A172 (cell line): ENCODE data around the genes ABTB1, ACAD9 and CFAP92.

DNA sequence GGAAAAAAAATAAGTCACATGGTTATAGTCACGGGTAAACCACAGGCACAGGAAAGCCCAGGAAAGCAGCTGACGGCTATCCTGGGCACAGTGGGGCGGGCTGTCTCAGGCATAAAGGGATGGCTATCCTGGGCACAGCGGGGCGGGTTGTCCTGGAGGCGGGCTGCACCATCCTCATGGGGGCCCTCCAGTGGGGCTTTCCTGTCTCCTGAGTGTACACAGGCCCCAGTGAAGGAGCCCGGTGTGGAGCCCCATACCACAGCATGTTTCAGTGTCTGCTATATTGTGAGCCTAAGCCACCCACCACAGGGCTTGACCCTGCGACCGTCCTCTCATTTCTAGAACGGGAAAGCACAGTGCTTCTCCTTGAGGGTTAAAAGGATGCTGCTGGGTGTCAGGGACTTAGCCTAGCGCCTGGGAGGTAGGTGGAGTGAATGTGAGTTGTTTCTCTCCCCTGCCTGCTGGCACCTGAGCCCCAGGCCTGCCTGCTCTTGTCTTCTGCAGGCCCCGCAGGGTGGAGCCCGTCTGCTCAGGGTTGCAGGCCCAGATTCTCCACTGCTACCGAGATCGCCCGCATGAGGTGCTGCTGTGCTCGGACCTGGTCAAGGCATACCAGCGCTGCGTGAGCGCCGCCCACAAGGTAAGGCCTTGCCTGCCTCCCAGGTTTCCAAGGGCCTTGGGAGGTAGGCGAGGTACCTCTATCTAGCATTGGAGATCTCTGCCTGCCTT is 25.8 kb upstream of the PLXNA1 start:
- RAMPAGE, long total RNA: no peak

DNA sequence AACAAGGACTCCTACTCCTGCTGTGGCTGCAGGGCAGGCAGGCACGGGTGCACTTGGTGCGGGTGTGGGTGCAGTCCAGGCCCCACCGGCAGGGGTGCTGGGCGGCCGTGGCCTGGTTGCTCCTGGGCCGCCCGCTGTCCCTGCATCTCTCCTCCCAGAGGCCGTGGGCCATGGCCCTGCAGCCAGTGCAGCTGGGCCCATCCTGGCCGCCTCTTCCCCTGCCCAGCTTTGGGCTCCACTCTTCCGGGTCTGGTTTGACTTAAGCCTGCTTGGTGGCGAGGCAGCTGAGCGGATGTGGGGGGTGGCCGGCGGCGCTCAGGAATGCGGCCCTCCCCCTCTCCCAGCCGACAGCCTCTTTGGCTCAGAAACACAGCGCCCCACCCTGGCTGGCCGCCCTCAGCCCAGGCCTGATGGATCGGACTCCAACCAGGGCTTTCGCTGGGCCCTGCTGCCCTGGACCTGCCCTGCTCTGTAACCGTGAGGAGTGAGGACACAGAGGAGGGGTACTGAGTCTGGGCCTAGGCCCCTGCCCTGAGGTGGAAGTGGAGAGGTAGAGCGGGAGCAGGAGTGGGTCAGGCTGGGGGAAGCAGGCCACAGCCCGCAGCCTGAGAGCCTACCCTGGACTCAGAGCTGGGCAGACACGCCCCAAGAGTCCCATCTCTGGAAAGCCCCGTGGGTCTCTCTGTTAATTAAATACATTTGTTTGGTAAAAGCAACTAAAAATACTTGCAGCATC is 19.3 kb downstream of the PLXNA1 start:
- RAMPAGE, long total RNA: no peak

DNA sequence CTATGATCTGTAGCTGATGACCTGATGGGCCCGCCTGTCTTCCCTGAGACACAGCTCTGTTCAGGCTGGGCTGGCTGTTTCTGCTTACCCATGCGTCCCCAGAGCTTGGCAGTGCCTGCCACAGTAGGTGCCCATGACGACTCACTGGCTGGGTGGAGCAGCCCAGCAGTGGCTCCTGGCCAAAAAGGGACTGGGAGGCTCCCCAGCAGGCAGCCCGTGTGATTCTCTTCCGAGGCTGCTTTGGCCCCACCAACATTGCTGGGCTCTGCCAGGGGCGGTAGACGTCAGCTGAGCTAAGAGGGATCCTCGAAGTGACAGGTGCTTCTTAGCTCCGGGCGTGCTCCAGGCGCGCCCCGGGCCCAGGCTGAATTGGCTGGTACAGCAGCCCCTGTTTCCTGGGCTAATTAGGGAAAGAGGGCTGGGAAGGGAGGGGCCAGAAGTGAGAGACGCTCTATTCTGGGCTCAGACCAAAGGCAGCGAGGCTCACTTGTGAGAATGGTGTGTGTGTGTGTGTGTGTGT is 54.3 kb upstream of the PRR23E start:
- RAMPAGE, long total RNA: no peak

- RAMPAGE, long total RNA: no peak
Measured at GRCh38 chr3:127579461-127580641, 10.7 kb downstream of the TPRA1 start.

- RAMPAGE, long total RNA: no peak
Measured at GRCh38 chr3:127599228-127599797, 1.1 kb downstream of the MCM2 start.

DNA sequence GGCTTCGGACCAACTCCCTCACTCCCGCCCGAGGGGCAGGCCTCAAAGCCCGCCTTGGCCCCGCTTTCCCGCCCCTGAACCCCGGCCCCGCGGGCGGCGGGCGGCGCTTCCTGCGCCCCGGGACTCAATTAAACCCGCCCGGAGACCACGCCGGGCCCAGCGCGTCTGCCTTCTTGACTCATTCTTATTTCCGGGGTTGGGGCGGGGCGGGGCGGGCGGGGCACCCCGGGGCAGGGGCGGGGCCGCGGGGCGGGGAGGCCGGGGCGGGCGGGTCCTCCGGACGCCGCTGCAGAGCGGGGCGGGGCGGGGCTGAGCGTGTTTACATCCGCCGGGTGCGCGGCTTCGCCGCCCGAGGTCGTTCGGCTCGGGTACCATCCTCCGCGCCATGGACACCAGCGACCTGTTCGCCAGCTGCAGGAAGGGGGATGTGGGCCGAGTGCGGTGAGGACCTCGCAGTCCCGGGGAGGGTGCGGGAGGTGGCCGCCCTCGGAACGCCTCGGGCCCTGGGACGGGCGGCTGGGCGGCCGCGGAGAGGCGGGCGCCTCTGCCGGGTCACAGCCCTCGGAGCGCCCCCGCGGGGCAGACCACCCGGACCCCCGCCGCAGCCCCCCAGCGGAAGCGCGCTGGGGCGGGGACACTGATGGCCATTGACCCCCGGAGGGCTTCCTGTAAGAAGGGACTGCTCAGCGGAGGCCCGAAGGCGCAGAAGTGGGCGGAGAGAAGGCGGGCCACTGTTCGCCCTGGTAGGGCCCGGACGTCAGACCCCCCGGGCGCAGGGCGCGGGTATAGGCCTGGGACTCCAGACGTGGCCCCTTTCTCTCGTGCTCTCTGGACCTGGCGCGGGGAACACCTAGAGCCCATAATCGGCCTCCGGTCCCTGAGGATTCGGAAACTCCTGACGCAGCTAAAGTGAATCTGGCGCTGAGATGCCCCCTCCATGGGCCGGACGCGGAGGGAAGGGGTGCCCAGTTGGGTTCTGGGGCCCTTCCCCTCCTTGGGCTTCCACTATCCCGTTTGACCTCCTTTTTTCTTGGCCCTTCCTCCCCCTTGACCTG is at the start of gene ABTB1:
ABTB1 (plus strand) TSS at position 312 of the 1,055 bp plus-strand sequence.
- RAMPAGE, long total RNA: no peak

DNA sequence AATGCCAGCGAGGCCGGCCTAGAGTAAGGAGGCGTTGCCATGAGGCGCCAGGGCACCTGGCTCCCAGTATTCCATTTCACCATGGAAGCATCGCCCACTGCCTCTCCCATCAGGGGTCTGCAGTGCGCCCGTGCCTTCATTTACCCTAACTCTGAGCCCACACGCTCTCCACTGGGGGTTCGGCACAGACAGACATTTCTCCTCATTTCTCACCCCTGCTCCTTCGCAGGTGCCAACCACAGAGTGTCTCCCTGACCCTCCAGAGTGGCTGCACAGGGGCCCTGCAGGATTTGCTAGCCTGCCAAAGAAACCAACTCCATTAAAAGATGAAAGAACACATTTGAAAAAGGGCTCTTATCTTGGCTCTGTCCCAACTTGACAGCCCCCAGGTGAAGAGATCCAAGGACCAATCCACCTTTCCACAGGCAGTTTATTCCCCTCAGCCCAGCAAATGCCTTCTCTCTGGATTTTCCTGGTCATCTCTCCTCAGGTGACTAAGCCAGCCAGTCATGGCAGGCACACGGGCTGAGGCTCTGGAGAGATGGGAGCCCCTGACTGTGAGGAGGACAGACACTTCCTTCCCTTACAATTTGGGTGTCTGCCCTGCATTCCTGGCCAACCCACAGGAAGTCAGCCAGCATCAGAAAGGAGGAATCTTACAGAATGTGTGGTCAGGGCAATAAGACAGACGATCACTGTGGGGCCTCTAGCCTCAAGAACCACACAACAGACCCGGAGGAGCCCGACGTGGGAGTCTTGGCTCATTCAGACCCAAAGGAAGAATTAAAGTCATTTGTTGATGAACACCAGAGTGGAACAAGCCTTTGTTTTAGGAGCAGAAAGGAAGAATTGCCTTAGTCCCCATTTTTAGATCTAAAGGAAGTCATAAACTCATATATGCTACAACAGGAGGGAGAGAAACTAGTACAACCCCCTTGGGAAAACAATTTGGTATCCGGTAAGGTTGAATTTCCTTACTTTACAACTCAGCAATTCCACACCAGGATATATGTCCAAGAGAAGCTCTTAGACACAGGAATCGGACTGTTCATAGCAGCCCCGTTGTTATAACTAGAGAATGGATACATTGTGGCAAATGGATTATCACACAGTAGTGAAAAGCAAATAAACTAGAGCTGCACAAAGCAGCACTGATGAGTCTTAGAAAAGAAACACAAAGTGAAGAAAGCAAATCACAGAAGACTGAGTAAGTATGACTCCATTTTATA is 62.0 kb downstream of the ABTB1 start:
- RAMPAGE, long total RNA: no peak

- RAMPAGE, long total RNA: no peak
Measured at GRCh38 chr3:127743417-127744218, 70.9 kb downstream of the ABTB1 start.

DNA sequence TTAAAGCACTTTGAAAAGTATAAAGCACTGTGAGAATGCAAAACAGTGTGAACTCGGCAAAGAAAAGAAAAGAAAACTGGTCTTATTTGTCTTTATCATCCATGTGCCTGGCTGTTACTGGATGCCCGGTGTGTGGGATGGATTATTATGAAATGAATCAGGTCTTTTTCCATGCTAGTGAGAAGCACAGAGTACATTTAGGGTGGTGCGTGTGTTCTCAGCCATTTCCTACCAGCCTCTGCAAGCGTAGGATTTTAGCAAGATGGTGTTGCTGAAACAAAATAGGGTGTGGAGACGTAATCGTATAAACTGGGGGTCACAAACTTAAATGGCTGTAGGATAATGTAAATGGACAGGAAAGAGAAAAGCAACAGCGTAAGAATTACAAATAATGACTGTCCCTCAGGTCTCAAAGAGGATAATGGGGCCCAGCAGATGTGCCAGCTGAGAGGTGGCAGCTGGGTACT is 1.1 kb downstream of the KBTBD12 start:
- RAMPAGE, long total RNA: no peak

GRCh38 chr3:128035959-128036487 is 16.2 kb upstream of the SEC61A1 start:
- RAMPAGE, long total RNA: no peak

GRCh38 chr3:128071994-128072946 is 20.0 kb downstream of the SEC61A1 start:
- RAMPAGE, long total RNA: no peak

DNA sequence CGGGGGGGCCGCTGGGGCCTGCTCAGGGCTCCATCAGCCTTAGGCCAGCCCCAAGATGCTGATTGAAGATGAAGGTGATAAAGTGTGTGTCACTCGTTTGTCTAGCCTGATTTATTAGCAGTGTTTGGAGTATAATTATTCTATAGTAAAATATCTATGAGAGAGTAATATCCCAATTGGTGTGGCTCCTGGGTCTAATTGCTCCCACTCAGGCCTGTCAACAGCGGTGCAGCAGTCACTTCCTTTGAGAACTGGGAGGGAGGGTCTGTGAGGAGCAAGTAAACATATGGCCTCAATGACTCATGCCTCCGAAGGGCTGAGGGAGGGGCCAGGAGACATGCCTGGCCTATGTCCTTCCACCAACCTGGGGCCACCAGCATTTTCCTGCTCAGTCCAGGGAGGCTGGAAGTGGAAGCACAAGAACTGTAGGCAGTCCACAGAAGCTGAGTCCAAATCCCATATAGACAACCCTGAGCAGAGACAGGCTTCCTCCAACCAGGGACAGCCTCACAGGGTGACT is 123.2 kb downstream of the DNAJB8 start:
- RAMPAGE, long total RNA: no peak

DNA sequence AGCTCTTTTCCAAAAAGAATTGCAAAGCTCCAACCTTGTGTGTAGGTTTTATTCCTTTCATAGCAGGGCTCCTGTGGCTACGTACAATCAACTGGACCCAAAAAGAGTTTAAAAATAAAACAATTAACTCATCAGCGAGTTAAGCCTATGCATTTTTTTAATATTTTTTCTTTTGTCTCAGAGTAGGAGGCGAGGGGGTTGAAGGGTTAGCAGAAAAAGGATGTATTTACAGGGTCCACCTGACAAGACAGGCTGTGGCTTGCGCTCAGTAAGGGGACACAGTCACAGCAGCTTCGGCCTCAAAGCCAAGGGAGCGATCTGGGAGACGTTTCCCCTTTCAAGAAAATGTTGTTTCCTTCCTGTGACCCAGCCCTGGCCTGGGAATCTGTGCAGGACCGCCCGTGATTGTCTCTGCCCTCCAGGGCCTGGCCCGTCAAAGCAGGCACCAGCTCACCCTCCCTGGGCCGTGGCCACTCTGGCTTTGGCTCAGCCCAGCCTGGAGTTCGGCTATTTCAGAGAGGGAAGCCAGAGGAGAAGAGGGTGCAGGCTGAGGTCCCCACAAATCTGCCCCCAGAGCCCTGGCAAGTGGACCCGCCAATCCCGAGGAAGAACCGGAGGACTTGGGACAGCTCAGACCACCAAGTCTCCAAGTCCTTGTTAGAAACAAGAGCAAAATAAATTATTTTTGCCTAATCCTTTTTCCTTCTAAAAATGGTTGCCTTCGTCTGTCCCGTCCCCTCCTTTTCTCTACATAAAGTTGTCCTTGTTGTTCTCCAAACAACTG is 12.8 kb downstream of the GATA2 start:
- RAMPAGE, long total RNA: no peak

- RAMPAGE, long total RNA: no peak
Measured at GRCh38 chr3:128491019-128491333, 2.0 kb downstream of the GATA2 start.

GRCh38 chr3:128573465-128573811 is 77.2 kb downstream of the RPN1 start:
- RAMPAGE, long total RNA: no peak

DNA sequence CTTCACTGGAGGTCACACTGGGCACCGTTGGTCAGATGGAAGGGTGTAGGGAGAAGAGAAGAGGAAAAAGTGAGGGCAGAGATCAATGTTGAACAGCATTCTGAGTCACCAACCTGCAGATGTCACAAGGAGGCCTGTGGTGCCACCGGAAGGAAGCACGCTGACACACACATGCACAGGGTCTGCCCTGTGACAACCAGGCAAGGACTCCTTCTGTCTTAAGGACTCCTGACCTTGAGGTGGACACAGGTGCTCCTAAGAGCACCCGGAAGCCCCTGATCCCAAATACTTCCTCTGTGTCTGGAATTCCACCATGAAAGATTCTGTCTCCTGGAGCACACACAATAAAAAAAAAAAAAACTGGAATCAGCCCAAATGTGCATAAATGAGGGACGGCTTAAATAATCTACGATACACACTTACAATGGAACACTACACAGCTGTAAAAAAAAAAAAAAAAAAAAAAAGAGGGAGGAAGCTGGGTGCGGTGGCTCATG is 58.5 kb downstream of the RPN1 start:
- RAMPAGE, long total RNA: no peak

- RAMPAGE, long total RNA: no peak
Measured at GRCh38 chr3:128726543-128727329, 753 bp downstream of the RAB7A start.

DNA sequence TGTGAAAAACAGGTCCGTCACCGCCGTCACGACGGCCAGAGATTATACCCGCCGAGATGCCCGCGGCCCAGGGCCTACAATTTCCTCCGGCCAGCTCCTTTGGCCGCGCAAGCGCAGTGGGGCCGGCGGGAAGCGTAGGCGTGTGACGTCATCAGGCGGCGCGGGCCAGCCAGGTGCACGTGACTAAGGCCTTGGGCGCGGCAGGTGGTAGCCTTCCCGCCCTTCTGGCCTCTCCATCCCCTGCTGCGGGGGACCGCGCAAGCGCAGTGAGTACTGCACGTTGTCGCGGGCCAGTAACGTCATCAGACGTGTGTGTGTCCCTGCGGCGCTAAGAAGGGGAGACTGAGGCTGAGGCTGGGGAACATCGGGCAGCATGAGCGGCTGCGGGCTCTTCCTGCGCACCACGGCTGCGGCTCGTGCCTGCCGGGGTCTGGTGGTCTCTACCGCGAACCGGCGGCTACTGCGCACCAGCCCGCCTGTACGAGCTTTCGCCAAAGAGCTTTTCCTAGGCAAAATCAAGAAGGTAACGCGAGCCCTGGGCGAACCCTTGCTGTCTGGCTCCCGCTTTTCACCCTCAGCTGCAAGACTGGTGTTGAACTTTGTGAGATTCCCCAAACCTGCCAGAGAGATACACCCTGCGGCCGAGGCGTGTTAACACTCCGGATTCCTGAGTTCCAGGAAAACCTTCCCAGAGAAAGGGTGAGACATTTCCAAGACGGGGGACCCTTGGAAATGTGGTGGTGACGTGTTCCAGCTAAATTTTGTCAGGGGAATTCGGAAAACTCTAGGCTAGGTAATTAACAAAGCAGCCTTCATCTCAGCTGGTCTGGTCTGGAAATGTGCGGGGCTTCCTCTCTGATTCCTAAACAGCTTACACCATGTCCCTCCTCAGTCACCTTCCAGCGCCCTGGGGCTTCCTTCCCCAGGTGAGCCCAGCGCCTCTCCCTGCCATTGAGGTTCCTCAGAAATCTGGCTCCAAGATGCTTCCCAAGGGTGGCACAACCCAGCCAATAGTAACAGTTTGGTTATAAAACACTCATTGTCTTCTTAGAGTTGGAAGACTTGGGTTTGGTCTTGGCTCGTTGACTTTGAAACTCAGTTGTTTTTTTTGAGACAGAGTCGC is at the start of gene ACAD9:
ACAD9 (plus strand) TSS at position 302 of the 1,123 bp plus-strand sequence.
- RAMPAGE, long total RNA: no peak

DNA sequence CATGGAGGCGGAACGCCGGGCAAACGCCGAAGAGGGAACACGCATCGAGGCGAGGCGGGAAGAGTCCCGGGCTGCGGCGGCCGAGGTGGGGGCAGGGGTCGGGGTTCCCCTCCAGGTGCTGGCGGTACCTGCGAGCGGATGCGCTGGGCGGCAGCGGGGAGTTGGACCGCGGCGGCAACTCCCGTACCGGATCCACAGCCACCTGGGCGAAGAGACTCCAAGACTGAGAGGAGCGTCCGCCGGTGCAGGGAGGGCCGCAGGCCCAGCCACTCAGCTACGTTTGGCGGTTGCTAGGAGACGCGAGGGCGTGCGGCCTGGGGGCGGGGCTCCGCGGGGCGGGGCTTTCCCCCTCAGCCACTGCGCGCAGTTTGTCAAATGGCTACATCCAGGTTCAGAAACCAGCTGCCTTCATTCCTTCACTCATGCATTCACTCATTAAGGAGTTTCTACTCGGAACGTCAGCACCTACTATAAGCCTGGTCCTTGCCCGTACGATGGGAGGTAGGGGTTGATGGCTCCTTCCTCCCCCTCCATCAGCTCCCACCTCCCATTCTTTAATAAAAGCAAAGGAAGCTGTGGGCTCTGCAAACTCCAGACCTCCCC is at the start of gene CFAP92:
CFAP92 (minus strand) TSS at position 225 of the 603 bp plus-strand sequence.
- RAMPAGE, long total RNA: no peak

- RAMPAGE, long total RNA: no peak
Measured at GRCh38 chr3:129005424-129005911, 4.4 kb downstream of the EFCC1 start.